LHCN-M2 (cell line): ENCODE measurements around the genes RNASEH1, SOX11 and CMPK2.

GRCh38 chr2:3399812-3400438, 20.4 kb downstream of the TRAPPC12 start:
- RAMPAGE, long total RNA, result no peak

DNA sequence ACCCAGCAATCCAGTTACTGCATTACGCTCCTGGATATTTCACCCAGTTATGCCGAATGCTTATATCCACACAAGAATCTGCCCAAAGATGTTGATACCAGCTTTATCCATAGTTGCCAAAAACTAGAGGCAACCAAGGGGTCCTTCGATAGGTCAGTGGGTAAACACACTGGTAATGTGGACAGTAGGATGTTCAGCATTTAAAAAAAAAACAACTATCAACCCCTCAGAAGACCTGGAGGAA, 40.4 kb downstream of the TRAPPC12 start:
- RAMPAGE, long total RNA, result no peak

DNA sequence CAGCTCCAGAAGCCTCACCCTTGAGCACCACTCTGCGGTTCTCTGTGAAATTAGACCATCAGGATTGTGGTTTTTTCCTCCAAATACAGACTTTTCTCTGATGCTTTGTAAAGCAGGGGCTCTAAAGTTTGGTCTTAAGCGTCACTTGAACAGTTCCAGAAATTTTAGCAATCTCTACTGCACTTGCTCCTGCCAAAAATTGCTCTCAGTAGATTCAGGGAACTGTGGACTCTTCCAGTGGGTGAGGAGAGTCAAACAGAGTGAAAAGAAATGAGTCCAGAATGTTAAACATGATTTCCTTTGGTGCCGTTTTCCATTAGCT, 68.7 kb downstream of the TRAPPC12 start:
- RAMPAGE, long total RNA, result no peak

GRCh38 chr2:3480675-3481021, 38.7 kb downstream of the ADI1 start:
- RAMPAGE, long total RNA, result no peak

DNA sequence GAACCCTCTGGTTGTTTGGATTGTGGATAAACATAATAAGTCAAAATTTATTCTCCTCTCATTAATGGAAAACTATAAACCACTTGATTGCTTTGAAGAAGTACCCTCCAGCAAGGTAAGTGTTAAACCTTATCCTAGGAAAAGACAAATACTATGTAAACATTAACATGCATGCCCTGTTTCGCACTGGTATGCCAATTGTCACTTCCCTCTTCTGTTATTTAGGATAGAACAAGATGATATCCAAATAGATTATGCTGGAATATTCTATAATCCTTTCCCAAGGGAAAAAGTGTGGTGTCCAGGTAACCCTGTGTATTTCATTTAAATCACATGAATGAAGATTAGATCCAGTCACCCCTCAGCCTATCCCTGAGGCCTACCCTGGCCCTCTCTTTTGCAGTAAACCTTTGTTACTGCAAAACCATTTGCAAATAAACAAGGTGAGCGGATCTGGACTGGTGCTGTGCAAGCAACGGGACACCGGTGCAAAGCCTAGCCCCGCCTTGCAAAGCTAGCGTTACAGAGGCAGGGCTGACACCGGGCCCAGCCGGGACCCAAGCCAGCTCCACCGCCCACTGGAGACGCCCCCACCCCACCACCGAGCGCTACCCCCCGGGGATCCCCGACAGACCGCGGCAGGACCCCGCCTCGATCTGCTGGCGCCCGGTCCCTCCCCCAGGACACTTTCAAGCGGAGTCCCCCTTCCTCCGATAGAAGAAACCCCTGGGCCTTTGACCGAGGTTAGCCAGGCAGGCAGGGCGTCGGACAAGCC, 1.1 kb downstream of the ADI1 start:
- RAMPAGE, long total RNA, result no peak

- RAMPAGE, long total RNA, result no peak
Observed at GRCh38 chr2:3535654-3536730, 16.7 kb upstream of the ADI1 start.

GRCh38 chr2:3558187-3559137, at the start of gene RNASEH1:
RNASEH1 (minus strand) TSS chr2:3558333.
- RAMPAGE, long total RNA, result start-site peak on the minus strand at chr2:3558279-3558360, 321 reads; start-site peak on the plus strand at chr2:3558635-3558658, 12 reads

DNA sequence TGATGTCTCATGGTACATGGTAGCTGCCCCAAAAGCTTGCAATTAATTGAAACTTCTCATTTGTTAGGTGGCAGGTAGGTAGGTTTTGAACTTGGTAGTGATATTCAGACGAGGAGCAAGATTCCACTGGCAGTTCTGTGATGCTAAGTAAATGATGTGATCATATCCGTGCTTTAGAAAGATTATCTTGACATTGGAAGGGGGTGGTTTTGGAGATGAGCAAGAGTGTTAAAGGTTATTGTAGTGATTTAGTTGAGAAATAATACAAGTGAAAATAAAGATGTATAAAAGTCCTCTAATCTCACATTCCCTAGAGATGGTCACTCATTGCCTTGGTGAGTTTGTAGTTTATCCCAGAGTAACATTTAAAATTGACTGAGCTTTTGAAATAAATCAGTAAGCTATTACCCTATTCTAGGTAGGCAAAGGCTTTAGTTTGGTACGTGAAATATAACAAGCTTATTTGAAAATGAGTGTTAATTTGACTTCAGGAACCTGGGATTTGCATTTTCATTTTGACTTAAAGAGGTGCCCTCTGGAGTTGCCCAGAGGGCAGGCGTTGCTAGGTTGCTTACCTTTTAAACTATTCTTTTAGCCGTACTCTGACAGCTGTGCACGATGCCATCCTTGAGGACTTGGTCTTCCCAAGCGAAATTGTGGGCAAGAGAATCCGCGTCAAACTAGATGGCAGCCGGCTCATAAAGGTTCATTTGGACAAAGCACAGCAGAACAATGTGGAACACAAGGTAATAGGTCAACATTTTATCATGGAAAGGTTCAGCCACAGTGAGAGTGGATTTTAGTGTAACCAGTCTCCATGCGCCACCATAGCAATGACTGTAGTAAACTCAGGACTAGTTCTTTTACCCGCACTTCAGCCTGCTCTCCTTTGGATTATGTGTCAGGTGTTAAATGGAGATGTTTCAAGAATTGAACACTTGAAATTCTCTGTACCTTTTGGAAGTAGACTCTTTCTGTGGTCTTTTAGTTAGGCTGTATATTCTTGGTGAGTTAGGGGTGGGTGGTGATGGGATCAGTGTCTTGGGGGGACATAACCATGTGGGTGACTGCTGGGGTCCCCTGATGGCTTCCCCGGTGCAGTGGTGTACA, 4.8 kb downstream of the RPS7 start:
- RAMPAGE, long total RNA, result no peak

DNA sequence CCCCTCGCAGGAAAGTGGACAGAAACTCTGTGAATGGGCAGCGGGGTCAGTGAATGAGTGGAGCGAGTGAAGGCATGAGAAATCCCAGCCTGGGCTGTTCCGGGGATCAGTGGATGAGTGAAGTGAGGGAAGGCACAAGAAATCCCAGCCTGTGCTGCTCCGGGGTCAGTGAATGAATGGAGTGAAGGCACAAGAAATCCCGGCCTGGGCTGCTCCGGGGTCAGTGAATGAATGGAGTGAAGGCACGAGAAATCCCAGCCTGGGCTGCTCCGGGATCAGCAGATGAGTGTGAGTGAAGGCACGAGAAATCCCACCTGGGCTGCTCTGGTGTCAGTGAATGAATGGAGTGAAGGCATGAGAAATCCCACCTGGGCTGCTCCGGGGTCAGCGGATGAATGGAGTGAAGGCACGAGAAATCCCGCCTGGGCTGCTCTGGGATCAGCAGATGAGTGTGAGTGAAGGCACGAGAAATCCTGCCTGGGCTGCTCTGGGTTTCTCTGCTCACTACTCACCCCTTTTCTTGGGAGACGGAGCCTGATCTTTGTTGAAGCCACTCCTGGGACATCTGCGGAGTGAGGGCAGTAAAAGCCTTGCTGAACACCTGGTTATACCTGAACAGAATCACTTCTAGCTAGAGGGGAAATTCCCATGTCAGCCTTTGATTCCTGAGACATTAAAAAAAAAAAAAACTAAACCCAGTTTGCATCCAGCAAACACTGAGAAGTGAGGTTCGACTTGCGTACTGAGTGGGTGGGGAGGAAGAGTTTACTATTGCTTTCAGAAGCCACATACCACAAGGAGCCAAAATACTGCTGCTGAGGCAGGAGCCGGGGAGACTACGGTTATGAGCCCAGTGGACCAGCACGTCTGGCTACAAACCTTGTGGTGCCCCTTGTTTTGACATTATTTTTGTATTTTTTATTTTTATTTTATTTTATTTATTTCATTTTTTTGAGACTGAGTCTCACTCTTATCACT, 2.4 kb downstream of the COLEC11 start:
- RAMPAGE, long total RNA, result no peak

GRCh38 chr2:5692318-5693015, at the start of gene SOX11:
SOX11 (plus strand) TSS chr2:5692384.
- RAMPAGE, long total RNA, result no peak

DNA sequence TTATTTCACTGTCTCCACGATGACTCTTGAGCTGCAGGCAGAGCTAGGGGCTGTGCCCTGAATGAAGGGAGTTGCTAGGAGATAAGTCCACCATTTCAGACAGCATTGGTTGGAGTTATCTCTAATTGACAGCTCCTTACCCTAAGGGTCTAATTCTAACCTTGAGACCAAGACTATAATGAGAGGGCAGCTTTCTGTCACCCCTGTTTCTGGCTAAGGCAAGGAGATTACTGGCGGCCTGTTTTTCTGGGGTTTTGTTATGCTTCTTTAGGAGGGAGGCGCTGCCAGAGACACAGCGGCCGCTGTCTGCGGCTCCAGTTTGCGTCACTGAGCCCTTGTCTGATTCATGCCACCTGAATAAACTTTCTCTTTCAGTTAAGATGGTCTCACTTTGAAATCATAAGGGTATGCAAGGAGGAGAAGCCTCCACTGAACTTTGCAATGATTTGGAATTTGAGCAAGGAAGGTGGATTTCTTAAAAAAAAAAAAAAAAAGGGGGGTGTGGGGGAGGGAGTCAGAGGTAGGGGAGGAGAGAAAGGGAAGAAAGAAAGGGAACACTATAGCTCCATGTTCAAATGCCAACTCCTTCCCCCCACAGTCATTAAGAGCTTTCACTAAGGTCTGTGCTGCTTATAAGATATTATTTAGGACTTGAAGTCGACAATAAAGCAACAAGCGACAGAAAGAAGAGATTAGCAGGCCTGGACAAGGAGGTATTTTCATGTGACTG, 381.6 kb downstream of the SOX11 start:
- RAMPAGE, long total RNA, result no peak

DNA sequence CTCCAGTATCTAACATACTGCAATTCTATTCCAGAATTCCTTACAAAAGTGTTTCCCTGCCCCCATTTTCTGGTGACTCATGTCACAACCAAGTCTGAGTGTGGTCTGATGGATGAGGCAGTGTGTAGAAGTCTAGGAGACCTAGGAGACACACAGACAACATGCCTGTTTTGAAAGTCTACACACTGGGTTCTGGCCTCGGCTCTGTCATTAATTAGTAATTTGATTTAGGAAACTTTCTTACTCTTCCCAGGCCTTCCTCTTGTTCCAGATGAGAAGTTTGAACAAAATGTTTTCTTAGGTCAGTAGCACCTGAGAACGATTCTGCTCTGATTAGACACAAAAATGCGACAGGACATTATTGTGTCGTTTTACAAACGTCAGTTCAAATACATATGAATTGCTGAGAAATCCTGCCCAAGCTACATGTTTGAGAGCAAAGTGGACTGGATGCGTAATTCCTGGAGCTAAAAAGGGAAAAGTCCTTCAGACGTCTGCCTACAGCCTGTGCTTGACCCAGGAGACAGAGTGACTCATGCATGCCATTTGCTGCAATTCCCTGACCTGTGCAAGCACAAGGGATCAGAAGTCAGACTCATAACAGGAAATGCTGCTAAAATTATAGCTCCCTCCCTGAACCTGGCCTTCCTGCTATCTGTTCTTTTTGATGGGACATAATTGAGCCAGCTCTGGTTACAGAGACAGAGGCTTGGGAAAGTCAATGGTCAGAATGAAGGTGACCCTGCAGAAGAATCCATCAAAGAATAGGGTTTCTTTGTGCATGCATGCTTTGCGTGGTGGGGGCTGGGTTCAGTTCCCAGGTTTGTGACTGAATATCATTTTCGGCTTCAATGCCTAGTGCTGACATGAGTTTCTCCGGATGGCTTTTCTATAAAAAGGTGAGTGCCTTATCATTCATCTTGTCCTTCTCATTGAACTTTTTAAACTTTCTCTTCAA, 494.5 kb downstream of the SOX11 start:
- RAMPAGE, long total RNA, result no peak

DNA sequence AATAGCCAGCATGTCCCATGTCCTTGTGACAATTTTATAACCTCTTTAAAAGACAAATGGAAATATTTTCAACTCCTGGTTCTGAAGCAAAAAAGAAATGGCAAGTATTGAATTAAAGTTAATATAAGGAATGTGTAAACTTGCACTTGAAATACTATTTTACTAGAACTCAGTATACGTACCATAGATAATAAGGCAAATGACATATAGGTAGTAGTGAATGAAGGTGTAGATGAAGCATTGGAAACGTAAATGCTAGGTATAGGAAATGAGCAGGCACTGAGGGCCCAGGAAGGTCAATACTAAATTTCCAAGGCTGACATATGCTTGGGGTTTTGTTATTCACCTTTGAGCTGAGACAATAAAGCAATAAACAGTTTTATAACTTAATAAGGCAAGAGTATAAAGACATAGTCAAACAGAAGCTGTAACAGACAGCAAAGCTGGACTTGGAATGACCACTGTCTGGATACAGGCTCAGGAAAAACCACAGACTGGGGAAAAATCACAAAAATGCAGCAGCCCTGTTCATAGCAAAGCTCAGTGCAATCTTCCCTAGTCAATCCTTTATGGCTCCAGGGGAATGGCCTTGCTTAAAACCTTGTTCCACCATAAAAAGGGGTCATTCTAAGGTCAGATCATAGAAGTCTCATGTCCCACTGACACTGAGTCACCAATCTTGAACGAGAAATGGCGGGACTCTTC, 493.4 kb downstream of the CMPK2 start:
- RAMPAGE, long total RNA, result no peak

- RAMPAGE, long total RNA, result no peak
Observed at GRCh38 chr2:6865082-6866164, at the start of gene CMPK2. CMPK2 (minus strand) TSS chr2:6865907.

DNA sequence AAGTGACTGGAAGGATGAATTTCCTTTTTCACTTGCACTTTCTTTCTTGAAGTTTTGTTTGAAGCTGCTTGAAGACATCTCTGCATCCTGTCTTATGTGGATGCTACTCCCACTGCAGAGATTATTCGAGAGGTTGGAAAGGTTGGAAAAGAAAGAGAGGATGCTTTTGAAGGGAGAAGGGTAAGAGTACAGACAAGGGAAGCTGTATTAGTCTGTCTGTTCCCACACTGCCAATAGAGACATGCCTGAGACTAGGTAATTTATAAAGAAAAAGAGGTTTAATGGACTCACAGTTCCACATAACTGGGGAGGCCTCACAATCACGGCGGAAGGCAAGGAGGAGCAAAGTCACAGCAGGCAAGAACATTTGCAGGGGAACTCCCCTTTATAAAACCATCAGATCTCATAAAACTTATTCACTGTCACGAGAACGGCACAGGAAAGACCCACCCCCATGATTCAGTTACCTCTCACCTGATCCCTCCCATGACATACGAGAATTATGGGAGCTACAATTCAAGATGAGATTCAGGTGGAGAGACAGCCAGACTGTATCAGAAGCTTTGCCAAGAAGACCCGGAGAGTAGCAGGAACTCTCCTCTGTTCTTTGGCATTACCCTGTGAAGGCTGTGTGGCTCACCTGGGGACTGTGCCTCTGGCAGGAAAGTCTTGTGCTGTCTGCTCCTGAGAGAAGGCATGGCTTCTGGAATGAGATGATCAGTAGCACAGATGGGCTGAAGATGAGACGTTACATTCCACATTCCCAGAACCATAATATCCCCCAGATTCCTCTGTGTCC, 3.5 kb upstream of the RNF144A start:
- RAMPAGE, long total RNA, result no peak

GRCh38 chr2:6942959-6943648, 25.9 kb downstream of the RNF144A start:
- RAMPAGE, long total RNA, result no peak

DNA sequence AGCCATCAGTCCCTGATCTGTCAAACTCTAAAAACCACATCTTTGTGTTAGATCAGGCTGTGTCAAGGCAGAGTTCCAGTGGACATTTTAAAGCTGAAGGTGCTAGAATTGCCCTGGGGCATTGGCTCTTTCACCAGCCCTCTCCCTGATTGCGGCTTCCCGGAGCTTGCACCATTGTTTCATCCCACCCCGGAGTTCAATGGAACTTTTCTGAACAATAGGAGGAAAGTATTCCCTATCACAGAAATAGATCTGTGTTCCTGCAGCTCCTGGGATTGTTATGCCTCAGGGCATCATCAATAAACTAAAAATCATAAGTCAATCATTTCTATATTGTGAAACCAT, 110.3 kb downstream of the RNF144A start:
- RAMPAGE, long total RNA, result no peak

GRCh38 chr2:7450303-7450773, 533.1 kb downstream of the RNF144A start:
- RAMPAGE, long total RNA, result no peak

DNA sequence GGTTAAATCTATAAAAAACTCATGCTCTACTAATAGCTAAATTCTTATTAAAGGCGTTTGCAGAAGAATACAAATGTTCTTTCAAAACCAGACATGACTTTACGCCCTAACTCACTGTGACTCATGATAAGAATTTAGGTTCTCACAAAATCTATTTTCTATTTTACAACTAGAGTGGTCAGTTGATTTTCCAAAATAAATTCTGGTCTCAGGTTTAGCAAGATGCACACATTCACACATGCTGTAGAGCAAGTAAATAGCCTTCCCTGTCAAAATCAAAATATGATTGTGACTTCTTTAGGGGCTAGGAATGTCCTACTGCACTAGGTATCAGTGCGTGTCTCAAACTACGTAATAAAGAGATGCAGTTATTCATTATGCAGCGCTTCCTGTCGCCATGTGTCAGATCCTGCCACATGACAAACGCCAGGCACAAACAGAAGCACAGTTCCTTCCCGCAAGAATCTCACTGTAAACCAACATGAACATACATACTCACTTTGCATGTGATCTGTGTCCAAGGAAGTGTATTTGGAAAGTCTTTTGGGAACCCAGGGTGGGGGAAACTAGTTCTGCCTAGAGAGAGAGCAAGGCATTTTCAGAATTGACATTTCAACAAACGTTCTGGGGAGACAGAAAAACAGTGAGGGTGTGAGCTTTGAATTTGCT, 599.8 kb downstream of the RNF144A start:
- RAMPAGE, long total RNA, result no peak

- RAMPAGE, long total RNA, result no peak
Observed at GRCh38 chr2:7725174-7725970, 808.2 kb downstream of the RNF144A start.